NALM6 (cell line): ENCODE measurements around a stretch of chr17.

GRCh38 chr17:1543496-1544606, 18.7 kb downstream of the PITPNA start:
- PRO-cap, result no peak

GRCh38 chr17:1560071-1560966, 2.3 kb downstream of the PITPNA start:
- PRO-cap, result no peak

- PRO-cap, result no peak
Measured at GRCh38 chr17:1589922-1591116, 27.7 kb upstream of the PITPNA start.

DNA sequence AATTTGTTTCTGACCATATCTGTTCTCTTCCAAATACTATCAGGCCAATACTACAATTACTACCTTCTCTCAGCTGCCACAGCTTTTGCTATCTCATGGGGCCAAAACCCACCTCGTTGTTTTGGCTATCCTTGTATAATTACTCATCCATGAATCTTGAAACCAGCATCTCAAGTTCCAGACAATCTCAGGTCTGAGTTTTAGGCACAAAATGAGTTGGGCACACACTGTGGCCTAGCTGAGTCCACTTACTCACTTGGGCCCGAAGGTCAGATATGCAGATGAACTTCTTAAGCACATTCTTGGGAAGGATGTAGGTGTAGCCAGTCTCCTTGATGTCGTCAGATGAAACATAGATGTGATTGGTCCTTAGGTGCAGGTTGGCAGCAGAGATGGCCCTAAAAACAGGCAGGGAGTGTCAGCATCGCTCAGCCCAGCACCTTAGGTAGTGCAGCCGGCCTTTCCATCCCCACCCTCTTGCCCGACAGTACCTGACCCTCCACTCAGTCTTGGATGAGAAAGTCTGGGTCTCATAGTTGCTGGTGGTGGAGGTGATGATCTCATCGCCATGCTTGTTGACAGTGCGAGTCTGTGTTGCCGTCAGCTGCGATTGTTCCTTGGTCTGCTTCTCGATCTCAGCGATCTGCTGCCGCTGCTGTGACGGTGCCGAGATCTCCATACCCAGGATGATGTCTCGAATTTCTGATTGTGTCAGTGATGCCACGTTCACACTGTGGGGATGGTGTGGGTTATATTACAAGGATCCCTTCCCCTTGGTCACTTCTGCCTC, 3.8 kb upstream of the RILP start:
- PRO-cap, result no peak

GRCh38 chr17:1713687-1714027, 3.5 kb upstream of the TLCD2 start:
- PRO-cap, result no peak

GRCh38 chr17:1744608-1745737, 2.3 kb downstream of the SERPINF2 start:
- PRO-cap, result no peak

- PRO-cap, result no peak
Measured at GRCh38 chr17:1752178-1753414, 9.3 kb upstream of the SERPINF1 start.

- PRO-cap, result bidirectional peak, plus-strand start at chr17:1783482, minus-strand start at chr17:1783418; unidirectional peak, minus-strand start at chr17:1783618; bidirectional peak, plus-strand start at chr17:1784012, minus-strand start at chr17:1783883
Measured at GRCh38 chr17:1783185-1784316, 21.7 kb downstream of the SERPINF1 start.

- PRO-cap, result no peak
Measured at GRCh38 chr17:1786885-1787547, 25.2 kb downstream of the SERPINF1 start.

GRCh38 chr17:1904221-1904823, 74.5 kb downstream of the RPA1 start:
- PRO-cap, result no peak

DNA sequence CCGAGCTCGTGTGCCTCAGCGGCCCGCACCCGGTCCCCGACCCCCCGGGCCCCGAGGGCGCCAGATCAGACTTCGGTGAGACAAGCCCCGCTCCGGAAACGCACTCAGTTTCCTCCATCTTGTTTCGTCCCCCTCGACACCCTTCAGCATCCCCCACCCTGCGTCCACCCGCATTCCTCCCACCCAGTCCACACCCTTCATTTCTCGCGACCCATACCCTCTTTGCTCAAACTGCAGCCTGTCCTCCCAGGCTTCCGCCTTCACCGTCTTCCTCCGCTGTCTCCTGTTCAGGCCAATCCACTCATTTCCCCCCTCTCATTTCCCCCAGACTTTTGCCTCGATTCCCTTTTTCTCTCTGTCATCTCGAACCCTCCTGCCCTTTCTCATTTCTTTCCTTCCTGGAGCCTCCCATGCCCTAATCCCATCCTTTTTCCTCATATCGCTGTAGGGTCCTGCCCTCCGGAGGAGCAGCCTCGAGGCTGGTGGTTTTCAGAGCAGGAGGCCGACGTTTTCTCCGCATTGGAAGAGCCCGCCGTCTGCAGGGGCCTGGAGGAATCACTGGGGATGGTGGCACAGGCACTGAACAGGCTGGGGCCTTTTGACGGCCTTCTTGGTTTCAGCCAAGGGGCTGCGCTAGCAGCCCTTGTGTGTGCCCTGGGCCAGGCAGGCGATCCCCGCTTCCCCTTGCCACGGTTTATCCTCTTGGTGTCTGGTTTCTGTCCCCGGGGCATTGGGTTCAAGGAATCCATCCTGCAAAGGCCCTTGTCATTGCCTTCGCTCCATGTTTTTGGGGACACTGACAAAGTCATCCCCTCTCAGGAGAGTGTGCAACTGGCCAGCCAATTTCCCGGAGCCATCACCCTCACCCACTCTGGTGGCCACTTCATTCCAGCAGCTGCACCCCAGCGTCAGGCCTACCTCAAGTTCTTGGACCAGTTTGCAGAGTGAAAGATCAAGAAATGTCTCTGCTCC, 621 bp downstream of the OVCA2 start:
- PRO-cap, result no peak

DNA sequence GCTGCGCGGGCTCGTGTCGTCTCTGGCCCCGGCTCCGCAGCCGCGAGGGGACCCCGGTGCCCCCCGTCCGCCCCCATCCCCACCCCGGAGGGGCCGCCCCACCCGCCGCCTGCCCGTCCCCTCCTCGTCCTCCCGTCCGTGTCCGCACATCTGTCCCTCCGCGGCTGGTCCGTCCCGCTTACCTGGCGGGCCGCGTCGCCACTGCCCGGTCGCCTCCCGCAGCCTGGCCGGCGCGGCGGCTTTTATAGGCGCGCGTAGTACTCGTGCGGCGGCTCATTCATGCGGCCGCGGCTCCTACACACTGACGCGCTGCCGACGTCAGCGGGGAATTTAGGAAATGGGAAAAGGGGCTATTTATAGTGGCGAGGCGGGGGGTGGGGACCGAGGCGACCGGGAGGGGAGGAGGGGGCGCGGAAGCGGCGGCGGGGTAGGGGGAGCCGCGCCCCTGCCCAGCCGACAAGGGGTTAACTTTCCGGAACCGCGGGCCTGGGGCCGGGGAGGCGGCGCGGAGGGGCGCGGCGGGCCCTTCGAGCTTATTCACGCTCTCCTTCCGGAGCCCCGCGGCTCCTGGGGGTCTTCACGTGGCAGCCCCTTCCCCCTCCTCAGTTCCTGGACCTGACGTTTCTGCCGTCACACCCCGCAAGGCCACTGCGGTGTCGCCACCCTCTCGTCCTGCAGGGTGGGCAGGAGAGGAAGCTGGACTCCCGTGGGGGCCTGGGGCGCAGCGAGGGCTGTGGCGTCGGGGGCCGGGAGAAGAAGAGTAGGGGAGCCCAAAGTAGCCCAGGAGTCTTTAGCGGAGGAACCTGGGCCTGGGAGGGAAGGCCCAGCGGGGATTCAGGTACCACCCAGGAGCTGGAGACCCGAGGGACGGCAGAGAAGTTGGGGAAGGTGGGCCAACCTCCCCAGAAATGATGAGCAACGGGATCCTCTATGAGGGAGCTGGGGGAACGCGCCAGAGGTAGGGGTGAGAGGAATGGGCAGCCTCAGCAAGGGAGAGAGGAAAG, 3.7 kb upstream of the HIC1 start:
- PRO-cap, result no peak

GRCh38 chr17:2074955-2076243, 20.5 kb downstream of the HIC1 start:
- PRO-cap, result no peak

GRCh38 chr17:2088997-2089488, 34.1 kb downstream of the HIC1 start:
- PRO-cap, result no peak

DNA sequence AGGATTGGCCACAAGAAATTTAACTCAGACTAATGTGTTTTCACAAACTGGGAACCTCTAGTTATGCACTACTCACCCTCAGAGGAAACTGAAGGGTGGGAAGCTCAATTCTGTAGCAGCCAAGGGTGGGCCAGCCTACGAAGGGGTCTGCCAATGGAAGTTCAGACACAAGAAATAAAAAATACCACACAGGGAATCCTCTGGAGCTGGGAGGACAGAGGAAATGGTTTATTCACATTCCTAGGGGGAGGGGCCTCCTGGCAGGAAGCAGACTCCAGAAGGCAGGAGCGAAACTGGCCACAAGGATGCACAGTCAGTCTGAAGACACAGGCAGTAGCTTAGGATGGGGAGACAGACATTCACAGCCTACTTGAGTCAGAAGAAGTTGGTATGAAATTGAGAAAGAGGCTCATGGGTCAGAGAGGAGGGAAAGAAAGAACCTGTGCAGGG, 36.2 kb downstream of the HIC1 start:
- PRO-cap, result no peak

DNA sequence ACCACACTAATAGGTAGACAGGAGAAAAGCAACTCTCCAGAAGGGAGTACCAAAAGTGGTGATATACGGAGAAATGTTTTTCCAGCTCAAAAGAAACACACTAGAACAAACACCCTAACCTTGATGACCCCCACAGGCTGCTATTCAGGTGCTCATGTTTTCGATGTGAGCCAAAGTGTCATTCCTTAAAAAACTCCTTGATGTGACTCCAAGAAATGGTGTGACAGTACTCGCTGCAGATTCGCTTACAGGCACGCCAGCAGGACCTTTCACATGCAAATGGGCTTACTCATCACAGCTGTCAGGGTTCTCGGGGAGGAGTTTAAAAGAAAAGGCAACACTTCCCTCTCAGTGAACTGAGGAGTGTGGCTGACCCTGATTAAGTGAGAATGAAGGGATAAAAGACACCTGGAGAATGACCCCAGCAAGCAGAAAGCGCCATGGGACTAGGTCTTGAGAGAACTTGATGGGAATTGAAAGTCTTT, 82.4 kb downstream of the HIC1 start:
- PRO-cap, result bidirectional peak, plus-strand start at position 304 of the sequence, minus-strand start at position 280 of the sequence

DNA sequence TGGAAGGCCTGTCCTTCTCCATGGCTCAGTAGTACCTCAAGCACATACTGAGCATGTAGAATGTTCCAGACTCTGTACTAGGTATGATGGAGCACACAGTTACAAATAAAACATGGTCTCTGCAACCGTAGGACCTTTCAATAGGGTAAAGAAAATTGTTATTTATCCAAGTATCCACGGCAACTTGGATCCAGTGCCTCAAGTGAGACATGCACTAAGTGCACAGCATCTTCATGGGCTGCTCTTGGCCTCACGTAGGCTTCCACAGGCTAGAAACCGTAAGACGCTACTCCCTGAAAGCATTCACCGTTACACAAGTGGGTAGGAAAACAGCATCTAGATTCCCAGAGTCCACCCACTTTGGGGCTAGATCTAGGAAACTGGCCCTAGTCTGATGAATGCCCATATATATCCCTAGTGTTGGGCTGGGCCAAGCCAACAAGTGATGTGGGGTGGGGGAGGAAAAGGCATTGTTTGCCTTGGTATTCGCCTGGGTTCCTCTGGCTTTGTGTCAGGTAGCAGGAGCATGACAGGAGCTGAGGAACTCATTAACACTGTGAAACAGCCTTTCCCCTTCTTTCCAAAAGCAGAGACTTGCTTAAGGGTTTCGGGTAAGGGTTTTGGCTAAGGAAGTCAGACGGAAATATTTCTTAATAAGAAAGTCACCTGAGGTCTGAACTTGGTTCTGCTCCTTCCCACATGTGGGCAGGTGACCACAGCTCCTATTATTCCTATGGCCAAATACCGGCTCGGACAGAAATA, 112.4 kb downstream of the SMG6 start:
- PRO-cap, result no peak

DNA sequence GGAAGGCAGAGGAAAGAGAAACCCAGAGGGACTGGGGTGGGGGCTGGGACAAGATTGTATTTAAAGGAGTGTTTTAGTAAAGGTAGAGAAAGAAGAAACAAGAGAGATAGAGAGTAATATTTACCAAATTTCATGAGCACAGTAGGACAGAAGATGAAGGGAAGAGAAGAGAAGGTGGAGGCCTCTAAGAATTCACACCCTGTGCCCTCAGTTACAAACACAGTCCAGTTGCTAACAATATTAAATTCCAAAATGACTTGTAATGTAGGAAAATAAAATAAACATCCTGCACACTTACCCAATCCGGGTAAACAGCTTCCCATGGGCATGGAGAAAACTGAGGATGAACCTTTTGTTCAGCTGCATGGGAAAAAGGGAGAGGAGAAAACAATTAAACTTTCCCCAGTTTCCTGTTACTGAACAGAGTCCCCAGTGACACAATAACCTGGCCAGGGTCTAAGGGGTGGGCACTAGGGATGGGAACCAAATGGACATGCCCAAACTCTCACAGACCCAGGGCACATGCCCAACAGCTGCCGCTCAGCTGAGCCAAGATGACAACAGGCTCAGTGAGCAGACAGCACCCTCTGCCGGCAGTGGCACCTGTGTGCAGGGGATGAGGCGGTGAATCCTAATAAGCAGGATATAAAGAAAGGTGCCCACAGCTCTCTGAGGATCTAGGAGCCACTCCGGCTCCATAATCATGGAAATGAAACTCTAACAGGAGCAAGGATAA, 59.1 kb downstream of the SMG6 start:
- PRO-cap, result no peak

DNA sequence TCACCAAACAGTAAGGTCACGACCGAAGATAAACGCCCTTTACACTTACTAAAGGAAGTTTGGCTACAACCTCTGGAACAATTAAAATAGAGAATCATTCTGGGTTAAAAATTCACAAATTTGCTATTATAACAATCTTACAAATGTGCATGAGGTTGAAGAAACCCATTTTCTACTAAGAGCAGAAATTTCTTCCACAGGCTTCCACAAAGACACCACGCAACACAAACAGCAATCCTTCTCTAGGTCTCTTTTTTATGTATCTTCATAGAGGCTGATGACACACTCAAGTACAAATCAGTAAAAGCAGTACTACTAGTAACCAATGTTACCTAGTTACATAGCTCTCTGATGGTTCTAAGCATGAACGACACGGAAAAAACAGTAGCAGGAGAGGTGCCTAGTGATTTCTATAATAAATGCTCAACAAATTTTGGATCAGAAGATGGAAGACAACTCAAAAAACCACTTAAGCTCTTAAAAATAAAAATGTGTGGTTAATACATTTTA, 40.5 kb downstream of the SMG6 start:
- PRO-cap, result no peak

DNA sequence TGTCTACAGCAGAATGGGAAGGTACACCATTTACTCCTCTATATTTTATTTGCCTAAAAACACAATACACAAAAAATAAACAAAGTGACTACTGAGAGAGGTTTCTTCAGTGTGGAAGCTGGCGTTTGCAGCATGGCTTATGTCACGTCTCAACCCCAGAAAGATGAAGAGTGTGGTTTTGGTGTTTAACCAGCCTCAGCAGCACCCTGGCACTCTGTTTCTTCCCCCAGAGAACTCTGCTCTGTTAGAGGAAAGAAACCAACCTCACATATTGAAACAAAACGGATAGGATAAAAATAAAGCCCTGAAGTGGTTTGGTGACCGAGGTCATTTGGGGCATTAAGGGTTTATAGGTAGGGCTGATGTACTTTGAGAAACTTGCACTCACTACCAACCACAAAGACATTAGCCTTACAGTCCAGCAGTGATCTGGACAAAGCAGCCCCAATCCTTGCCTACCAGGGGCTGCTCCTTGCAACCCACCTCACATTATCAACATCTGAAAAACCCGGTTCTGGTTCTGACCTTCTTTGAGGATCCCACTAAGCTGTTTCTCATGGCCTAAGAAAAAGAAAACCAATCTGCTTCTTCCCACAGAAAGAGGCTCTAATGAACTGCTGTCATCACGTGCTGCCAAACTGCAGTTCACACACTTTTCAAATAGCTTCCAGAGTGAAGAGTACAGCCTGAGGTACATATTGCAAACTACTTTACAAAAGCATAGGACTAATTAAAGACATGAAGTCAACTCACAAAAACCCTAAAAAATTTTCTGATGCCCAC, 37.0 kb downstream of the SMG6 start:
- PRO-cap, result unidirectional peak, minus-strand start at position 238 of the sequence